NALM6 (cell line): ENCODE results near the genes GJD3, IGFBP4 and TNS4.

DNA sequence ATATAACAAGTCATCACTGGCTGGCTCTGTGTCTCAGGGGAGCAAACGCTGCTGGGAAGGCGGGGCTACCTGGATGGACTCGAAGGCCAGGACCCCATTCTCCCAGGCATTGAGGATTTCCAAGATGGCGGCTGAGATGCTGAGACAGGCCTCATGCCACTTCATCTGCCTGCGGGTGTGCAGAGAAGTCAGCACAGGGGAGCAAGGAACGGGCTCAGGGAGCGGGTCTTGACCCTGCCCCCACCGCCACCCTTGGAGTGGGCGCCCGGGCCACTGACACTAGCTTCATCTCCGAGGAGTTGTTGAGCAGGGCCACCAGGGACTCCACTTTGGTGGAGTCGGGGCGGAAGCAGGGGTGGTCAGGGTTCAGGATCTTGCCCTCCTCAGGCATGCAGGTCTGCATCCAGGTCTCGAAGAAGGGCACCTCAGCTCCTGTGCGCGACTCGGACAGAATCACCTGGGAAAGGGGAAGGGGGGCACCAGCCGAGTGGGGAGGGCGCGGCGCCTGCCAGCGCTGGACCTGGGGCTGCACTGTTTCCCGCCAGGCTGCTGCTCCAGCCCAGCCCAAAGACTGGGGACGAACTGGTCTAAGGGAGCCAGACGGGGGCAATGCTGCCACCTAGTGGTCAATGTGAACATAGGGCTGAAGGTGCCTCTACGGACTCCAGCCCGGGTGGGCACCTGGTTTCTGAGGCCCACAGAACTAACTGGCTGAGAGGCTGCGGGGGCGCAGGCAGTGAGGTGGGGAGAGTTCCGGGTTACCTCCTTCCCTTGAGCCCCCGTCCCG lies 11.5 kb downstream of the CSF3 start:
- PRO-cap, result no peak

DNA sequence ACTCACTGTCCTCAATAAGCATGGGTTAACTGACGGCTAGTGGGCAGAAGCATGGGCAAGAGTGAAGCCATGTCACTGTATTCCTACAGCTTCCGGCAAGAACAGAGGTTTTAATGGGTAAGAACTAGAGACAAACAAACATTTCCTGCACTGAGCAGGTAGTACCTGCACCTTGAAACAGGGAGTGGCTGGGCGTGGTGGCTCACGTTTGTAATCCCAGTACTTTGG lies 17.6 kb downstream of the MED24 start:
- PRO-cap, result no peak

GRCh38 chr17:40068178-40068671 lies 5.5 kb downstream of the THRA start:
- PRO-cap, result unidirectional peak, plus-strand start at chr17:40068562

DNA sequence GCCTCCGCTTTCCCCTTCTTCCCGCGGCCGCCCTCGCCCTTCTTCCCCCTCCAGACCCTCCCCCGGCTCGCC lies 241 bp upstream of the MSL1 start:
- PRO-cap, result no peak

GRCh38 chr17:40149009-40149704 lies 8.8 kb downstream of the CASC3 start:
- PRO-cap, result no peak

- PRO-cap, result no peak
Observed at GRCh38 chr17:40311903-40312696, 3.1 kb downstream of the RARA start.

- PRO-cap, result no peak
Observed at GRCh38 chr17:40317236-40317789, 8.3 kb downstream of the RARA start.

GRCh38 chr17:40338008-40338207 lies 26.6 kb downstream of the GJD3 start:
- PRO-cap, result no peak

DNA sequence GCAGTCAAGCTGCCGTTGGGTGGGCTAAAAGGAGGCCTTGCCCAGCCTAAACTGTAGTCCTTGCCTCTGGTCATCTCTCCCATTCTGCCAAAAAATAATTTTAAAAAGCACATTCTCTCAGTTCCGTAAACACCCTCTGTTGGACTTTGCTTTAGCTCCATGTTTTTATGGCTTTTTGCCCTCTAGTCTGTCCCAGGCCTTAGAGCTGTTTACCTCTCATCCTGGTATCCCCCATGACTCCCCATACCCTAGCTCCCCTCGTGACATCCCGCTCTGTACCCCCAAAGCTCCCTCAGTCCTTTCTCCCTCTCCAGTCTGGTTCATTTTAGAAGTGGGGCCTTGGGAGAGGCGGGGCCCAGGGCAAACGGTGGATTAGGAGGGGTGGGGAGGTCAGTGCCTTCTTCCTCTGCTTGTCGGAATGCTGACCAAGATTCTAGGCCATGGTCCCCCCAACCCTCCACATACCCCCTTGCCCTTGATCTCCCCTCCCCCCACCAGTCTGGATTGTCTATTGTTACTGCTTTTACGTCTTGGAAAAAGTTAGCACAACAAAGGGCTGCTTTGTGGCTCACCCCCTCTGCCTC lies 18.4 kb downstream of the GJD3 start:
- PRO-cap, result no peak

DNA sequence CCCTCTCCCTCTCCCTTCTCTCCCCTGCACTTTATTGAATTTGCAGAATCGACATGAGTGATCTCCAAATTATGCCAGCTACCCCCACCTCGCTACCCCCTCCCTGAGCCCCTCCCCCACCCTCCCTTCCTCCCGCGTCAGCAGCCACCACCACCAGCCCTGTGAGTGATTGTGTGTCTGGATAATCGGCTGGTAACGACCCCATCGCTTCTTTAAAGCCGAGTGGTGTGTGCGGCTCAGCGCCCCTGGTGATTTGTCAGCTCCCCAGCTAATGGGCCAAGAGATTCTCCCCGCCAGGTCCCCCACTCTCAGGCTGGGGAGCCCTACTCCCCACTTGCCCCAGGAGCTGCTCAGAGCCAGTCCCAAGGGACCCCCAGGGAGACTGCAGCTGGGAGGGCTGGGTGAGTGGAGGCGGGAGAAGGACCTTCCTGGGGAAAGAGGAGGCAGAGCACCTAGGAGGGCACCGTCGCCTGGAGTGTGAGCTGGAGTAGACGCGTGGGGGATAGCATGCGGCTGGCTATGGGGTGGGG lies 13.3 kb downstream of the GJD3 start:
- PRO-cap, result unidirectional peak, plus-strand start at position 164 of the sequence; bidirectional peak, plus-strand start outside the sequence, minus-strand start at position 479 of the sequence

GRCh38 chr17:40363139-40364240 lies 1.0 kb downstream of the GJD3 start:
- PRO-cap, result bidirectional peak, plus-strand start at chr17:40363274, minus-strand start at chr17:40363236

DNA sequence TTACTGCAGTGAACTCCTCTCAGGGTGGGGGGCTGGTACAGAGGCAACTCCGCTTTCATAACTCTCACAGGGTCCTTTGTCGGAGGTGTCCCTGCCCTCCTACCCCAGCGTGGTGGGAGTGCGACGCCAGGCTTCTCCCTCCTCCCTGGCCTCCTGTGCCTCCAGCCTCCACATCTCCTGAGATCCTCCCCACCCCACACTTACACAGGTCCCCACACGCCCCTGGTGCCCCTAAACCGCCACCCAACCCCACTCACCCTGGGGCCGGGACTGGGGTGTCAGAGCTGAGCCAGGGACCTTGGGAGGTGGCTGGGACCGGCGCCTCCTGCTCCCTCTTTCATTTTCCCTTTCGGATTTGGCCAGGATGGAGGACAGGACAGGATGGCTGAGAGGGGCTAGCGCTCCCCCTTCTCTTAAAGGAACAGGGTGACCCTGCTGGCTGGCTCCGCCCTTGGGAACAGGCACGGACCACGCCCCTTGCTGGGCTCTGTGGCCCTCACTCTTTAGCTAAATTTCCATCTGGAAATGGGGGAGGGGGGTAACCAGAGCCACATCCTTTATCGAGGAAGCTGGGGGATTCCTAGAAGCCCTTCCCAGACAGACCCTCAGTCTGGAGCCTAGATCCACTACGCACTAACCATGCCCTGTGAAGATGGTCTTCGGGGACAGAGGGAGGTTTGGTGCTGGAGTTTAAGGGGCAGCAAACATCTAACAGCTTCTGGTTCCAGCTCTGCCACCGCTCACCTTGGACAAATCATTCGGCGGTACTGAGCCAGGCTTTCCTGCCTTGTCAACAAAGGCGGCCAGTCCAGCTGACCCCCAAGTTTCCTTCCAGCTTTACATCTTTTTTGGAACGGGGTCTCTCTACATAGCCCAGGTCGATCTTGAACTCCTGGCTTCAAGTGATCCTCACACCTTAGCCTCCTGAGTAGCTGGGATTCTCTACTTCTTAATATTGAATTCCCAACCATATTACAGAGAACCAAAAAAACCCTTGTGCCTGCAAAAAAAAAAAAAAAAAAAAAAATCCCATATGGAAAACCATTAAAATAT lies at the start of gene GJD3:
GJD3 (minus strand) TSS at position 387 of the 1,053 bp plus-strand sequence.
- PRO-cap, result no peak

DNA sequence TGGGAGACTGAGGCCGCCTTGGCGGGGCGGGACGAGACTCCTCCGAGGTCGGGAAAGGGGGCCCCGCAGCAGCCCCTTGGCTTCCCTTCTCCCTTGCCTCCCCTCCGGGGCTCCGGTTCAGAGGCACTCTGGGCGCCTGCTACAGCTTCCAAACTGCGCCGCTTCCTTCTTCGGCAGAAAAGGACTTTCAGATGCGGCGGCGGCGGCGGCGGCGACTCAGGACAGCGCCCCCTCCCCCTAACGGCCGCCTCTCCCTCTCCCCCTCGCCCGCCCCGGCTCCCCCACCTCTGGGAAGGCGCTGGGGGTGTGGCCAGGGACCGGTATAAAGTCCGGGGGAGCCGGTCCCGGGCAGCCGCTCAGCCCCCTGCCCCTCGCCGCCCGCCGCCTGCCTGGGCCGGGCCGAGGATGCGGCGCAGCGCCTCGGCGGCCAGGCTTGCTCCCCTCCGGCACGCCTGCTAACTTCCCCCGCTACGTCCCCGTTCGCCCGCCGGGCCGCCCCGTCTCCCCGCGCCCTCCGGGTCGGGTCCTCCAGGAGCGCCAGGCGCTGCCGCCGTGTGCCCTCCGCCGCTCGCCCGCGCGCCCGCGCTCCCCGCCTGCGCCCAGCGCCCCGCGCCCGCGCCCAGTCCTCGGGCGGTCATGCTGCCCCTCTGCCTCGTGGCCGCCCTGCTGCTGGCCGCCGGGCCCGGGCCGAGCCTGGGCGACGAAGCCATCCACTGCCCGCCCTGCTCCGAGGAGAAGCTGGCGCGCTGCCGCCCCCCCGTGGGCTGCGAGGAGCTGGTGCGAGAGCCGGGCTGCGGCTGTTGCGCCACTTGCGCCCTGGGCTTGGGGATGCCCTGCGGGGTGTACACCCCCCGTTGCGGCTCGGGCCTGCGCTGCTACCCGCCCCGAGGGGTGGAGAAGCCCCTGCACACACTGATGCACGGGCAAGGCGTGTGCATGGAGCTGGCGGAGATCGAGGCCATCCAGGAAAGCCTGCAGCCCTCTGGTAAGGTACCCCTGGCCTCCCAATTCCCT lies at the start of gene IGFBP4:
IGFBP4 (plus strand) TSS at position 351 of the 1,014 bp plus-strand sequence.
- PRO-cap, result bidirectional peak, plus-strand start at position 351 of the sequence, minus-strand start at position 182 of the sequence; bidirectional peak, plus-strand start at position 895 of the sequence, minus-strand start at position 740 of the sequence

- PRO-cap, result no peak
Observed at GRCh38 chr17:40450061-40450693, 6.9 kb downstream of the IGFBP4 start.

DNA sequence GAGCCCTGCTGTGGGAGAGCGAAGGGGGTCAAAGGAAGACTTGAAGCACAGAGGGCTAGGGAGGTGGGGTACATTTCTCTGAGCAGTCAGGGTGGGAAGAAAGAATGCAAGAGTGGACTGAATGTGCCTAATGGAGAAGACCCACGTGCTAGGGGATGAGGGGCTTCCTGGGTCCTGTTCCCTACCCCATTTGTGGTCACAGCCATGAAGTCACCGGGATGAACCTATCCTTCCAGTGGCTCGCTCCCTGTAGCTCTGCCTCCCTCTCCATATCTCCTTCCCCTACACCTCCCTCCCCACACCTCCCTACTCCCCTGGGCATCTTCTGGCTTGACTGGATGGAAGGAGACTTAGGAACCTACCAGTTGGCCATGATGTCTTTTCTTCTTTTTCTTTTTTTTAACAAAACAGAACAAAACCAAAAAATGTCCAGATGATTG lies 14.1 kb downstream of the IGFBP4 start:
- PRO-cap, result no peak

DNA sequence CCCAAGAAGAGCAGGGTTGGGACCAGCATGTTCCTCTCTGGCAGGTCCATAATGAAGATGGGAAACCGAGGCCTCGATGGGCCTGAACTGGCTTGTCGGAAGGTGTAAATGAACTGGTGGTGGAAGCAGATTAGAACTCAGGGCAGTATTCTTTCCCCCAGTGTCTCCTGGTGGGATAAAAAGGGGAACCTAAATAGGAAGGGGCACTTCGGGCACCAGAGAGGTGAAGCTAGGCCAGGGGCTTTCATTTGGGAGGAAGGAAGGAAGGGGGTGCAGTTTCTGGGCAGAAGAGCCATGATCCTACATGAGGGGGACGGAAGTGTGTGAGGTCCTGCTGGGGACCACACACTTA lies 21.0 kb downstream of the IGFBP4 start:
- PRO-cap, result no peak

- PRO-cap, result no peak
Observed at GRCh38 chr17:40473133-40474031, 28.0 kb downstream of the TNS4 start.

DNA sequence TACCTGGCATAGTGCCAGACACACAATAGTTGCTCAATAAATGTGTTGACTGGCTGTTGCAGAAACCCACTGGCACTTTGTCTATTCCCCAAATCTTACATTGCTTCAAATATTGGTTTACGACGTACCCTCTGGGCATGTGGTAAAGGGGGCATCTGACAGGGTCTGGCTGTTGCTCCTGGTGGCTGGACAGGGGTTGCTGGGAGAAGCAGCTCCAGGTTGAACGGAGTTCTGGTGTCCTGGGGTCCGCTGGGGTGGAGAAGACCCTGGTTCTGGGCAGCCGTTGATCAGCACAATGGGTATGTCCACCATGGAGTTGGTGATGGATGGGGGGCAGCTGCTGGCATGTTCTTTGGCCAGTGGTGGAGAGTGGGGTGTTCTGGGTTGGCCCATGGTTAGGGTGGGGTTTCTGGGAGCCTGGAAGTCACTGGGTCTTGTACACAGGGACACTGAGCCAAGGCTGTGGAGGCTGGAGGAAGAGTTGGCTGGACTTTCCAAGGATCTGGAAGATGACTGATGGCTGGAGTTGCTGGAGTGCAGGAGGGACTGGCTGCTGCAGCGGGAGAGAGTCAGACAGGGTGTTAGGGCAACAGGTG lies 14.4 kb downstream of the TNS4 start:
- PRO-cap, result no peak

GRCh38 chr17:40490289-40491381 lies 10.8 kb downstream of the TNS4 start:
- PRO-cap, result bidirectional peak, plus-strand start at chr17:40490661, minus-strand start at chr17:40490548

DNA sequence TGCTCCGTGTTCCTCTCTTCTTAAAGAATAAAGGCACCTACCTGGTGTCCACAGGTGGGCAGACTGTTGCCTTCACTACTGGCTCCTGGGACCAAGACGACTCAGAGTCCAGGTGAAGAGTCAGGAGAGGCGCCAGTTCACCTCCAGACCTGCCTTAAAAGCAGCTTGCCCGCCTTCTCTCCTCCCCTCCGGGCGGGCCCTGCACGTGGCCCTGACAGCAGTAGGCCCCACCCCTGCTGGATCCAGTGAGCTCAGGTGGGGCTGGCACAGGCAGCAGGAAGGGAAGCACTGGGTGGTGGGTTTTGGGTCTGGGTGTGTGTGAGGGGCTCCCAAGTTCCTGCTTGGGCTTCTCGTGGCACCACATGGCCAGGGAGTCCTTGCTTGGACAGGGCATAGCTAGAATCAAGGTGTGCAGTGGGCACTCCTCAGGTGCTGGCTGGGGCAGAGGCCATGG lies at the start of gene TNS4:
TNS4 (minus strand) TSS at position 131 of the 454 bp plus-strand sequence.
- PRO-cap, result no peak